Peritoneum (tissue), 1 donor: ENCODE data around the gene LGALS4.

DNA sequence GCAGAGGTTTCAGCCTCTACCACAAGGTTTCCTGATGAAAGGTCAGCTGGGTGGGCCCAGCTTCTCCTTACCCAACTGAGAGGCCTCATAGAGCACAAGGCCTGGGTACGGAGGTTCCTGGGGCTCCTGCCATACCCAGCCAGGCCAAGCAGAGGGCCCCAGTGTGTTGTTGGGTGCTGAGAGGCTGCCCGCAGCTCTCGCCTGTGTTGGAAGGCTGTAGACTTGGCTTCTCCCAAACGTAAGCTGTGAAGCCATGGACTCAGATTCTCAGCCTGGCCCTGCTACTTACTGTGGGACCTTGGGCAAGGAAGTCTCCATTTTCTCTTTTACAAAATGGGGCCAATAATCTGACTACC, 28.2 kb downstream of the ACTN4 start:
- PRO-cap, result no peak

DNA sequence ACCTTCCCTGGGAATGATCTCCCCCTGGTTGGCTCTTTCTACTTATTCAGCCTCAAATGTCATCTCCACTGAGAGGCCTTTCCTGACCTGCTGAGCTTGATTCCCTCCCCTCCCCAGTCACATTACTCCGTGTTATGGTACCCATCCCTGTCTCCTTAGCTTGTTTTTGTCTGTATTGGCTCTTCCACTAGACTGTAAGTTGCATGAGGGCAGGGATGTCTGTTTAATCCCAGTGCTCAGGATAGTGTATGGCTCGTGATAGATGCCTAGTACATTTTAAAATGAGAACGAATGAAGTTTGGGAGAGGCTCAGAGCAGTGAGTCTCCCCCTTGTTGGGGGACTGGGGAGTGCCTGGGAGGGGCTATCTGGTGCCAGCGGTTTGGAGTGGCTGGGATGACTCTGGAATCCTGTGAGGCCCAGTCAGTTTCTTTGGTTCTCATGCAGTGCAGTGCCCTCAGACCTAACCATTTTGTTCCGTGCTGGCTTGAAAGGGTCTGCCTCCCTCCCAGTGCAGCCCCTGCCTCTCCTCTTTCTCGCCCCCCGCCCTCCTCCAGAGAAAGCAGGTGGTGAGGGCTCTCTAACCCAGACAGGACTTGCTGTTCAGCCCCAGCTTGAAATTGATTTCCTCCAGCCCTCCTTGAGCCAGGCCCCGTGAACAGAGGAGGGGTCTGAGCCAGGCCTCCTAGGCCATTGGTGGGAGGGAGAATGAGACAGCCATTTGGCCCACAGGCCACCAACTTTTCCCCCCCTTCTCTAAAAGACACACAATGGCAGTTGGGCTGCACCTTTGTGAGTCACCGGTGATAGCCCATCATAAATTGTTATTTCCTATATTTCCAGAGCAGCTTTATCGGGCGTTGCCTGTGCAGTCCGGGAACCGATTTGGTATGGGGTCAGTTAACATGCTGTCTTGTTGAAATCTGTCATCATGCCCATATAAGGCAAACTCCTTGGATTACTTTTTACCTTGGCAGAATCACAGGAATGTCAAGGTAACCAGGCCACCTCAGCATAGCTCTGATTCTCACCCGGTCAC, 35.7 kb downstream of the ACTN4 start:
- PRO-cap, result no peak

GRCh38 chr19:38684092-38684859, 36.8 kb downstream of the ACTN4 start:
- PRO-cap, result no peak

- PRO-cap, result no peak
Measured at GRCh38 chr19:38697655-38698307, 46.5 kb downstream of the CAPN12 start.

DNA sequence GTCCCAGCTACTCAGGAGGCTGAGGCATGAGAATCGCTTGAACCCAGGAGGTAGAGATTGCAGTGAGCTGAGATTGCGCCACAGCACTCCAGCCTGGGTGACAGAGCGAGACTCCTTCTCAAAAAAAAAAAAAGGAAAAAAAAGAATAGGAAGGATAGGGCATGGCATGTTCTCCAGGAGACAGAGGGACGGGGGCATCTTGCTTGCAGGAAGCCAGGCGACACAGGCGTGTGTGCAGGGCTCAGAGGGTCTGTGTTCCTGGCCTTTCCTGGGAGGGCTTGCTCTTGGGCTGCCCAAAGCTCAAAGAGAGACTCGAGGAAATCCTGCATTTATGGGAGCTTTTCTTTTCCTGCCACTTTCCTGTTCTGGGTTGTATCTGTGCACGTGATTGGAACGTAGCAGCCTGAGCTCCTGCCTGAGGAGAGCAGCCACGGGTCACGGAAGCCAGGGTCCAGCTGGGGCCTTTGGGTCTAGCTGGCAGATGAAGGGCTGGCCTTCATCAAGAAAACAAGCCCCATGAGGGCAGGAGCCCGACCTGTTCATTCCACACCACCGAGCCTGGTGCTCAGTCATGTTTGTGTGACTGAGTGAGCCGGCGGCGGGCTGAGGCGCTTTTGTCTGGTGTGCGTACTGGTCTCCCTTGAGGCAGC, 44.5 kb downstream of the CAPN12 start:
- PRO-cap, result no peak

DNA sequence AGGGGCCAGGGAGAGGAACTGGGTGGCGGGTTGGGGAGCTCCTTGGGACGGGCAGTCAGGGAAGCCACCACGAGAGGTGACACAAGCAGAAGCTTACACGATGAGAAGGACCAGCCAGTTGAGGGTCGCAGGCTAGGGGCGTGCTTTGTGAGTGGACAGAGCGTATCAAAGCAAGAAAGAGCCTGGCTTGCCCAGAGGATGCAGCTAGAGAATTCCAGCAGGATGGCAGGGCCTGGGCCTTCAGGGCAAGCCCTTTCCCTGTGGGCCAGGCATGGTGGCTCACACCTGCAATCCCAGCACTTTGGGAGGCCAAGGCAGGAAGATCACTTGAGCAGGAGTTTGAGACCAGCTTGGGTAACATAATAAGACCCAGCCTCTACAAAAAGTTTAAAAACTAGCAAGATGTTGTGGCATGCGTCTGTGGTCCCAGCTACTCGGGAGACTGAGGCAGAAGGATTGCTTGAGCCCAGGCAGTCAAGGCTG, 40.5 kb downstream of the CAPN12 start:
- PRO-cap, result no peak

- PRO-cap, result no peak
Measured at GRCh38 chr19:38704335-38705438, 39.6 kb downstream of the CAPN12 start.

DNA sequence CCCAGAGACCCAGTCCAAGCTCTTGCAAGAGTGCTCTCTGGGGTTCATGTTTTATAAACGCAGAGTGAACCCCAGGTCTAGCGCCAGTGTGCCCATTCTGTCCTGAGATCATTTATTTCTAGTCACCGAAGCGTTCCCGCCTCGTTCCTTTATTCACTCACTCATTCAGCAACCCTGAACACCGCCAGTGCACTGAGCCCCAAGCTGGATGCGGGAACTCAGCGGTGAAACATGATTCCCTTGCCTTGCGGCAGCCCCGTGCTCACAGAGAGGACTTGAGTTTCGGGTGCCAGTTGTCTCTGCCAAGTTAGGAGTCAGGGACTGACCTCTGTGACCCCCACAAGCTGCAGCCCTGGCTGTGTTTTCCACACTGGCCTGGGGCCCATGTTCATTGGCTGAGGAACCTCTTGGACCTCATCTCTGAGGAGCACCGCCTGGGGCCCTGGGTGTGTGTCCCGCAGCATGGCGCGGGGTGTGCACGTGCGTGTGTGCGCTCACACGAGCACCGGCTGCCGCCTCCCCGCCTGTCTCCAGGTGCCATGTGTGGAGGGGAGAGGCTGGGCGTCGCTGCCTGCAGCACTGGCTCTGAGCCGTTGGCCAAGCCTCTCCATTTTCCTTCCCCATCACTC, 31.1 kb downstream of the CAPN12 start:
- PRO-cap, result no peak

DNA sequence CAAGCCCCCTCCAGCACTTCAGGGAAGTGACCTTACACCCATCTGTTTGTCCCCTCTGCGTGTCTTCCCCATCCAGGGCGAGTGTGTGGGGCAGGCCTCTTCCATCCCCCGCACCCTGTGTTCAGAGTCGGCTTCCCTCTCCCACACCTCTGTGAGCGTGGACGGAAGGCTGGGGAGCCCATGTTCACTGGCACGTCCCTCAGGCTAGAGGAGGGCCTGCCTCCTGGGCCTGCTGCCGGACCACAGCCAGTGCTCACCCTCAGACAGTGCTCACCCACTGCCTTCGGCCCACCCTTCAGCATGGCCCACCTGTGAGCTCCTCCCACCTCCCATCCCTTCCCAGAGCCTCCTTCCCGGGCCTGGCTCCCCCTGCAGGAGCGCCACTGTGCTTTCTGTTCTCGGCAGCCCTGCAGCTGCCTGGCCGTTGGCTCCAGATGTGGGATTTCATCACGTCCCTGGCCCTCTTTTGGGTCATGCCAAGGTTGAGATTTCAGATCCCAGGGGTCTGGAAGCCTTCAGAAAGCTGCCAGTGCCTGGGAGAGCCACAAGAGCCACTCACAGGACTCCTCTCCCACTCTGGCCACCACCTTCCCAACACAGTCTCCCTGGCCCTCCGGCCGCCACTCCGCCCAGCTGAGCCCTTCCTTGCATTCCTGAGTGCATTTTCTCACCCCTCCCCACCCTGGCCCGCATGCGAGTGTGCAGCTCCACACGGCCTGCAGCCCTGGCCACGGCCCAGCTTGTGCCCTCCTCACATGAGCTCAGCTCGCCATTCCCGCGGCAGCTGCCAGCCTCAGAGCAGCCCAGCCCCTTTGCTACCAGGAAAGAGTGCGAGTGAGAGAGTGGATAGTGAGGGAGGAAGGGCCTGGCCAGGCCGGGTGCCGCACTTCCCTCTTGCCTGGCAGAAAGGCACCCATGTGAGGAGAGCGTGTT, 25.3 kb downstream of the CAPN12 start:
- PRO-cap, result no peak

DNA sequence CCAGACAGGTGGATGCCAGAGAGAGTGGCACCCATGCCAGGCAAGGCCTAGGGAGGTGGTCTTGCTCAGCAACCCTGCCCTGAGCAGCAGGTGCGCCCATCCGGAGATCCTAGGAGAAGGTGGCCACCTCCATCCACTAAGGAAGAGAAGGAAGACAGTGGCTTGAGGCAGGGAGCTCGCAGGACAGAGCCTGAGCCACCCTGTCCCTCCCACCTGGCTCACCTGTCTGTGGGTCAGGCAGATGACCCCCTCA, 13.6 kb downstream of the CAPN12 start:
- PRO-cap, result no peak

DNA sequence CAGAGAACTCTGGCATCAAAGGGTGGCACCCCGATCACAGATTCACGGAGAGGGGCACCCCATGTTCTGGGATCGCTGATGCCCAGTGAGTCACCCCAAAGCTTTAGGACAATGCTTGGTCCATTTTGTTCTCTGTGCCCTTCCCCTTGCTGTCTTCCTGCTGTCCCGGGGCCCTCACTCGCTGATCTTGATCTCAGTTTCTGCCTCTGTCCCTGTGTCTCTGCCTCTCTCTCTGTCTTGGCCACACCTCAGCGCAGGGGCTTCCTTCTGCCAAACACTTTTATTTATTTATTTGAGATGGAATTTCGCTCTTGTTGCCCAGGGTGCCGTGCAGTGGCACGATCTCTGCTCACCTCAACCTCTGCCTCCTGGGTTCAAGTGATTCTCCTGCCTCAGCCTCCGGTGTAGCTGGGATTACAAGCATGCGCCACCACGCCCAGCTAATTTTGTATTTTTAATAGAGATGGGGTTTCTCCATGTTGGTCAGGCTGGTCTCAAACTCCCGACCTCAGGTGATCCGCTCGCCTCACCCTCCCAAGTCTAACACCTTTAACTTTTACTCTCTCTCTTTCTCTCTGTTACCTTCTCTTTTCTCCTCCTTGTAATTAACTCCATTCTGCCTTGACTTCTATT, 8.6 kb downstream of the LGALS4 start:
- PRO-cap, result no peak

- PRO-cap, result no peak
Measured at GRCh38 chr19:38812656-38813438, at the start of gene LGALS4. LGALS4 (minus strand) TSS chr19:38812945.

GRCh38 chr19:38823468-38824311, 7.9 kb downstream of the ECH1 start:
- PRO-cap, result no peak

- PRO-cap, result no peak
Measured at GRCh38 chr19:38830838-38831594, 578 bp downstream of the ECH1 start.

- PRO-cap, result no peak
Measured at GRCh38 chr19:38843197-38843851, 6.5 kb downstream of the HNRNPL start.

DNA sequence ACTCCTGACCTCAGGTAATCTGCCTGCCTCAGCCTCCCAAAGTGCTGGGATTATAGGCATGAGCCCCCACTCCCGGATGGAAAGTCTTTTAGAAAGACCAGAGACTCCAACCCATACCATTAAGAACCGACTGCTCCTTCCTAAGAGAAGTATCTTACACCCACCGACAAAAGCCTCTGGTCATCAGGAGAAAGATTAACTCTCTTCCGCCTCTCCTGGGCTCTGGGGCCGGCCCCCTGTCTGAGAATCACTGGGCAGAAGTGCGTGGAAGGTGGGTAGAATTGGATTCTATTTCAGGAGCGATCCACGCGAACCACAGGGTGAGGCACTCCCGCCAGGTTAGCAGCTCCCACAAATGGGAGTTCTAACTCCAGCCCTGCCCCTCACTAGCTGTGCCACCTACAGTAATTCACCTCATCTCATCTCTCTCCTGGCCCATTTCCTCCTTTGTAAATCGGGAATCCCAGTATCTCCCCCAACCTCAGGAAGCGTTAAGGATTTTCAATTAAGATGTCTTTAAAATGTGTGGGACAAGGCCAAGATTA, 1.4 kb downstream of the HNRNPL start:
- PRO-cap, result no peak

DNA sequence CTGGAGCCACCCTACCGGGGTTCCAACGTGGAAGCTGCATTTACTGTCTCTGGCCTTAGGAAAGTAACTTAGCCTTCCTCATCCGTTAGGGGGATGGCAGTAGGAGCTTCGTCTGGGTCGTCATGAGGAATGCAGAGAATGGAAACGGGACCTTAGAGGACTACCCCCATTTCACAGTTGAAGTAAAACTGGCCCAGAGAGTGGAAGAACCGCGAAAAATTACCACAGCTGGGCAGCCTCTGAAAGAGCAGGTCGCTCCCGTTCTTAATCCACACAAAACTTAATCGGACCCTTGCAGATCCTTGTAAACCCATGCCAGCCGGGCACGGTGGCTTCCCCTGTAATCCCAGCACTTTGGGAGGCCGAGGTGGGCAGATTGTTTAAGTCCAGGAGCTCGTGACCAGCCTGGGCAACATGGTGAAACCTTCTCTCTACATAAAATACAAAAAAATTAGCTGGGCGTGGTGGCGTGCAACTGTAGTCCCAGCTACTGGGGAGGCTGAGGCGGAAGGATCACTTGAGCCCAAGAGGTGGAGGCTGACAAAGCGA, 3.1 kb upstream of the HNRNPL start:
- PRO-cap, result no peak

GRCh38 chr19:38976221-38977006, 872 bp upstream of the FBXO17 start:
- PRO-cap, result no peak

DNA sequence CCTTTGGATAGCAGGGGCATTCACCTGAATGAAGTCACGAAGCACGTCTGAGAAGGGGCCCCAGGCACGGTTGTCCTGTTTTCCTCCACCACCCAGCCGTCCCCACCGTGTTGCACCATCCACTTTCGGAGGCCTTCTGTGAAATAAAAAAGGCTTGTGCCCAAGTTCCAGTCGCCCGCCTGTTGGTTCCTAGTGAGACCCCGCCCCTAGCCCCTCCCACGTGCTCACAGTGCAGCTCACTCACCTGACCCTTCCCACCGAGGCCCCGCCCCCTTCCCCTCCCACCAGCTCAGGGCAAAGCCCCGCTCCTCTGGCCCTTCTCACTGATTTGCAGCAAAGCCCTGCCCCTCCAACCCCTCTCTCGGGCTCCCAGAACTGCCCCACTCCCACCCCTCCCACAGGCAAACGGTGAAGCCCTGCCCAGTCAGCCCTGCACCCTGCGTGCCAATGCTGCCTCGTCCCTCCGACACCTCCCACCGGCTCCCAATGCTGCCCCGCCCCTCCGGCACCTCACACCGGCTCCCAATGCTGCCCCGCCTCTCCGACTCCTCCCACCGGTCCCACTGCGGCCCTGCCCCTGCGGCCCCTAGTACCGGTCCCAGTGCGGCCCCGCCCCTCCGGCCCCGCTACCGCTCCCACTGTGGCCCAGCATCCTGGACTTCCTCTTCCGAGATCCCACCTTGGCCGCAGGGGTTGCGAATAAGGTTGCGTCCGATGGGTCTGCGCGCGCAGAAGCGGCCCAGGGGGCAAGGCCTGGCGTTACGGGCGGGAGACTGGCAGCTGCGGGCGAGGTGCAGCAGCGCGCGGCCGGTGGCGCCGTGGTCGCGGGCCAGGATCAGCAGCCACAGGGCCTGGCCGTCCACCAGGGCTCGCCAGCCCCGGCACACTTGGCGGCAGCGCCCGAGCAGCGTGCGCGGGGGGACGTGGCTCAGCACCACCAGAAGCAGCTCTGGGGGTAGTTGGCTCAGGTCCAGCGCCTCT, 874 bp downstream of the FBXO27 start:
- PRO-cap, result no peak

- PRO-cap, result no peak
Measured at GRCh38 chr19:39169476-39169926, 27.3 kb upstream of the NCCRP1 start.